Measurements from ENCODE around the gene TRAM1L1.

DNA sequence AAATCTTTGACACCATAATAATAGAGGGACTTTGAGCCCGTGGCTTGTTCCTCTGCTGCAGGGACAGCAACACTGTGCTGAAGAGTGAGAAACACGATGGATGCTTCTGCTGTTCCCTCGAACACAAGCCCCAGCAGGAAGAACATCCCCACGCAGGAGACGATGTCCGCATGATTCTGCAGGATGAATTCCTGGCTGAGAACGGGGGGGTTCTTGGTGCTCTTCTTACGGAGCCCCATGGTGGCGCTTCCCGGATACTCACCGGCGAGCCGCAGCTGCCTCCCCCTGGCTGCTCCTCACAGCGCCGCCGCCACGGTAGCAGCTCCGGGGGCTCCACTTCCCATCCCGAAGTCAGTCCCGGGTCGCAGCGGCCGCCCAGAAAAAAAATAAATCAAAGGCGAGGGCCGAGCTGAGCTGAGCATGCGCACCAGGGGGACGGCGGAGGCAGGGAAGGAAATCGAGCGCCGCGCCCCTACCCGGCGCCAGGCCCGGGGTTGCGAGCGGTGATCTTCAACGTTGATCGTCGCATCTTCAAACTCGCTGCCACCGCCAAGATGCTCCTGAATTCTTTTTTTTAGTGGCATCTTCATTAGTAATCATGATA, at the start of gene TRAM1L1:
TRAM1L1 (minus strand) TSS at position 422 of the 604 bp plus-strand sequence.
- PRO-cap = no peak

GRCh38 chr4:118281247-118282218, 71.3 kb downstream of the PRSS12 start:
- PRO-cap = no peak

DNA sequence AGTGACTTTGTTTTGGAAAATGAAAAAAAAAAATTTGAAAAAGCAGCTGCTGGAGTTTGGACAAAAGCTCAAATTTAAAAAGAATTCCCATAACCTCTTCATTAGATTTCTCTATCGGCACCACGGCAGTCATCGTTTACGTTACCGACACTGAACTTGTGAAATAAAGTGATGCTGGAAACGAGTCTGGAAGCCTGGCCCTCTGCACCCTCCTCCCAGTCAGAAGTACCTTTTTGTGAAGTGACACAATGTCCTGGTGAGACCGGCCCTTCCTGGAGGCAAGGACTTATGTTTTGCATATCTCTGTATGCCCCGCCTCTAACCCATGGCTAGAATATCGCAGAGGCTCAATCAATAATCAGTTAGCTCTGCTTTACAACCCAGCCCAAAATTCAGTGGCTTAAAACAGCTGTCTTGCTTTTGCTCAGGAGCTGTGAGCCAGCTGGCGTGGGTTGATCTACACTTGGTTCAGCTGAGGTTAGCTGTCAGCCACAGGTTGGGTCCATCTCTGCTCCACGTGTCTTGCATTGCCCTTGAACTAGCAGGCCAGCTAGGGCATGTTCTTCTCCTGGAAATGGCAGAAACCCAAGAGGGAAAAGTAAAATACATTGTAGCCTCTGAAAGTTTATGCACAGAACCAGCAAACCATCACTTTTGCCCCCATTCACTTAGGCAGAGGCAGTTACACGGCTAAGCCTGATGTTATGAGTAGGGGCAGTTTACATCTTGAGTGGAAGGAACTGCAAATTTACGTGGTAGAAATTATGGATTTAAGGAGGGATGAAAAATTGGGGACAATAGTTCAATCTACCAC, 98.8 kb upstream of the METTL14 start:
- PRO-cap = no peak

DNA sequence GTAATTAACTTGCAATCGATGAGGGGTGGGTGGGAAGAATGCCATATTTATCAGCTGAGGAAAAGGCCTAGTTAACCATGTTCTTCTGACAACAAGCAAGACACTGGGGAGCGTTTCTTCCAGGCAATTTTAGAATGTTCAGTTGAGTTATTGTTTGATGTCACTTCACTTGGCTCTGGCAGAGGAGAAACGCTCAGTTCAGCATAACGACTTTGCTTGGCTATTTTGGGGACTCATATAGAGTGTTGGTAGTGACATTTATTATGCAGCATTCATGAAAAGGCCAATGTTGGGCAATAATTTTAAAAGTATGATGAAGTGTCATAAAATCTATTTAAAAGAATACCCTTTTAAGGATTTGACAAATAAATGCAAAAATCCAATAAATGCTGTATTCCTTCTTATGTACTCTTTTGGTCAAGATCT, 688 bp downstream of the SYNPO2 start:
- PRO-cap = bidirectional peak, plus-strand start at position 168 of the sequence, minus-strand start at position 131 of the sequence

DNA sequence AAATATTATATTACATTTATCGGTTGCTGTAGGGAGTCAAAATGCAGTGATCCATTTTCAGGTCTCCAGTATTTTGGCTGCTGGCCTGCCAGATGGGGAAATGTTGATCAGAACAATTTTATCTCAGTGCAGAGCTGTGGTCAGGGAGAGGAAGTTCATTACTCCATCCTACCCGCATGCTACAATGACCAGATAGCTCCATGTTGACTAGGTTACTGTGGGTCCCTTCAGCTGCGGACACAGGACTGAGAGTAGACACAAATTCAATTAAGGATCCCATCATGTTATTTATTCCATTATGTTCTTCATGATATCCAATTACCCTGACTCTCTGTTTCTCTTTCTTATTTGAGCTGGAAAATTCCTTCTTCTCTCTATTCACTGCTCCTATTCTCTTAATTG, 16.3 kb downstream of the SYNPO2 start:
- PRO-cap = no peak

DNA sequence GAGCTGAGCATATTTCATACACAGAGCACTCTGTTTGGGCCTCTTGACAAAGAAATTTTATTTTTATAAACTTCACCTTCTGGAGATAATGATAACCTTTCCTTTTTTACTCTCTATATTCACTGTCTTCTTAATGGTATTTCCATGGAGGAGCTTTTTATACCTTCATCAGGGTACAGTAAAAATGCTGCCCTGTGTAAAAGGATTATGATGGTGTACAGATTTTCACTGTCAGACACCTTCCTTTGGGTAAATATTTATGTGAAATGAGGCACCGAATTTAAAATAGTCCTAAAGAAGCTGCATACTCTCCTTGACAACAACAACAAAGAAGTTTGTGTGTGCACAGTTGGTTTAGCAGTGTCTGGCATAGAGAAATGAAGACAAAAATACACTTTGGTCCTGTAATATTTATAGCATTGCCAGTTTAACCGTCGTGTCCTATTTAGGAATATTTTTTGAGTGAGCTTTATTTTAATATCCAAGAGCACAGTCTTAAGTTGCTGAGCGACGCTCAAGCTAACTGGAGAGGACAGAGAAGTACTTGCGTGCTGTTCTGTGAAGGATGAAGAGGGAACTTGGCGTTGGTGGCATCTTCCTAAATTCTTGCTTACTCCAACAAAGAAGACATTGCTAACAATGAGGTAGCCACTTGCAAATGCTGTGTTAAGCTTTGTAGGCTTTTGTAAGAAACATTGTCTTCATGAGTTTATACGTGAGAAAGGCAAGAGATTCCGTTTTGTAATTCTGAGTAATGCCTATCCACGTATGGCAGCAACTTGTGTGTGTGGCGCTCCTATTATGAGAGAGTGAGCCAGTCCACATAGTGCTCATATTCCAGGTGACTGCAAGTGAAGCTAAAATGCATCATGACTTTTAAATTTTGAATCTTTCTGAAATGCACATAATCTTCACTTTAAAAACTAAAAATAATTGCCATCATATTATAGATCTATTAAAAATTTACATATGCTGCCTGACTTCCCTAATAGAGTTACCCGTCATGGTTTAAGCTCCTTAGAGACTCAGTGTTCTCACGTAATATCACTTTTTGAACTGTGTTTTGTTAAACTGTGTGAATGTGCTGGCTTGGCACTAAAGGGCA, 50.5 kb downstream of the SYNPO2 start:
- PRO-cap = bidirectional peak, plus-strand start at position 526 of the sequence, minus-strand start at position 371 of the sequence

GRCh38 chr4:118993816-118994538, 105.3 kb downstream of the SYNPO2 start:
- PRO-cap = no peak

DNA sequence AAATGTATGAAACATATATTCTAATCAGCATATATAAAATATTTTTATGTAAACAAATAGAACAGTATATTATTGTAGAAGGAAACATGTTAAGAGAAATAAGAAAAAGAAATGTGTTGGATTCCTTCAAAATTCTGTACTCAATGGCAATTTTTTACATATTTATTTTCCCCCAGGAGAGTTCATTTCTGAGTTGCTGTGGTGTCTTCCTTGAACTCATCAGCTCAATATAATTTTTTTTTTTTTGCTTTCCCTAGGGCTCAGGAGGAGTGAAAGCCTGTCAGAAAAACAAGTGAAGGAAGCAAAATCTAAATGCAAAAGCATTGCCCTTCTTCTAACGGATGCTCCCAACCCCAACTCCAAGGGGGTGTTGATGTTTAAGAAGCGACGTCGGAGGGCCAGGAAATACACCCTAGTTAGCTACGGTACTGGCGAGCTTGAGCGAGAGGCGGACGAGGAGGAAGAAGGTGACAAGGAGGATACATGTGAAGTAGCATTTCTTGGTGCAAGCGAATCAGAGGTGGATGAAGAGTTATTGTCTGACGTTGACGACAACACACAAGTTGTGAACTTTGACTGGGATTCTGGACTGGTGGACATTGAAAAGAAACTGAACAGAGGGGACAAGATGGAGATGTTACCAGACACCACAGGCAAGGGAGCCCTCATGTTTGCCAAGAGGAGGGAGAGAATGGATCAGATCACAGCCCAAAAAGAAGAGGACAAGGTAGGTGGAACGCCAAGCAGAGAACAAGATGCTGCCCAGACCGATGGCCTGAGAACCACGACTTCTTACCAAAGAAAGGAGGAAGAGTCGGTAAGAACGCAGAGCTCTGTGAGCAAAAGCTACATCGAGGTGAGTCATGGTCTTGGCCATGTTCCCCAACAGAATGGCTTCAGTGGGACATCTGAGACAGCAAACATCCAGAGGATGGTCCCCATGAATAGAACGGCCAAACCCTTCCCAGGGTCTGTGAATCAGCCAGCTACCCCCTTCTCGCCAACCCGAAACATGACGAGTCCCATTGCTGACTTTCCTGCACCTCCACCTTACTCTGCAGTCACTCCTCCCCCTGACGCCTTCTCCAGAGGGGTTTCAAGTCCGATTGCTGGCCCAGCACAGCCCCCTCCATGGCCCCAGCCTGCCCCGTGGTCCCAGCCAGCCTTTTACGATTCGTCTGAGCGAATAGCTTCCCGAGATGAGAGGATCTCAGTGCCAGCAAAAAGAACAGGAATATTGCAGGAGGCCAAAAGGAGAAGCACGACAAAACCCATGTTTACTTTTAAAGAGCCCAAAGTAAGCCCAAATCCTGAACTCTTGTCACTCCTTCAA, 105.6 kb upstream of the MYOZ2 start:
- PRO-cap = bidirectional peak, plus-strand start at position 899 of the sequence, minus-strand start at position 794 of the sequence

DNA sequence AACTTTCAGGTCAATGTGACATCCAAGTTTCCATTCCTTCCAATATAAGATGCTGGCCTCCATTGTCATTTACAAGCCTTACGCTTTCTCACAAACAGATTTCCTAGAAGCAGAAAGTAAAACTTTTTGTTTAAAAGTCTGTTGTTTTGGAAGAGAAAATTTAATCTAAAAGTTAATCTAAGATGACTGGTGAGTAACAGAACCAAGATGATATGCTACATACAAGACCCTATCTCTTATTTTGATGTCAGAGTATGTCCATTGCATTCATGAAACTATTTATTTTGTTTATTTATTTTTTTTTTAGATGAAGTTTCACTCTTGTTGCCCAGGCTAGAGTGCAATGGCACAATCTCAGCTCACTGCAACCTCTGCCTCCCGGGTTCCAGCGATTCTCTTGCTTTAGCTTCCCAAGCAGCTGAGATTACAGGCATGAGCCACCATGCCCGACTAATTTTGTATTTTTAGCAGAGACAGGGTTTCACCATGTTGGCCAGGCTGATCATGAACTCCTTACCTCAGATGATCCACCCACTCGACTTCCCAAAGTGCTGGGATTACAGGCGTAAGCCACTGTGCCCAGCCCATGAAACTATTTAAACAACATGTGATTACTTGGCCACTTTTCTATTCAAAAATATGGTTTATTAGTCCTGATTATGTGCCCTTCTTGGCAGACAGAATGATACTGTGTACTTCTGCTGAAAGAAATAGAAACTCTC, 88.7 kb upstream of the MYOZ2 start:
- PRO-cap = no peak

- PRO-cap = no peak
Measured at GRCh38 chr4:119080815-119081499, 54.7 kb upstream of the MYOZ2 start.

GRCh38 chr4:119279405-119280209, 20.8 kb downstream of the C4orf3 start:
- PRO-cap = no peak

GRCh38 chr4:119322212-119322646, 291 bp upstream of the FABP2 start:
- PRO-cap = no peak

DNA sequence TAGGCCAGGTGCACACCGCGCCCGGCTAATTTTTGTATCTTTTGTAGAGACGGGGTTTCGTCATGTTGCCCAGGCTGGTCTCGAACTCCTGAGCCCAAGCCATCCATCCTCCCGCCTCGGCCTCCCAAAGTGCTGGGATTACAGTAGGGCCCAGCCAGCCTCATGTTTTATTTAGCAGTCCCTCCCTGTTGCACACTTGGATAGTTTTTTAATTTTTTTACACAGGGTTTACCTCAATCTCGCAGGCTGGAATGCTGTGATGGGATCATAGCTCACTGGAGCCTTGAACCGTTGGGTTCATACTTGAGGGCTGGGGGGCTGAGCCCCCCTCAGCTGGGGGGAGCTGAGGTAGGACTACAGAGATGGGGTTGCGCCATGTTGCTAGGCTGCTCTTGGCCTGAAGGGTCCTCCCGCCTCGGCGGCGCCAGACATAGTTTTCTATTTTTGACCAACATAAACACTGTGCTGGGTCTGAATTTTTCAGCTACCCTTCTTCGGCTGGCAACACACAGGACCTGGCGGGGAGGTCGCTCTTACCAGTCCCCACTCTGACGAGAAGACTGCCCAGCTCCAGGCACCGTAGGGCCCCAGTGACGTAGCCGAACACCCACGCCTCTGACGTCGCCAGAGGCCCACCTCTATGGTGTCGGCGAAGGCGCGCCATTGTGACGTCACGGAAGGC, 132.2 kb upstream of the FABP2 start:
- PRO-cap = bidirectional peak, plus-strand start outside the sequence, minus-strand start at position 589 of the sequence

DNA sequence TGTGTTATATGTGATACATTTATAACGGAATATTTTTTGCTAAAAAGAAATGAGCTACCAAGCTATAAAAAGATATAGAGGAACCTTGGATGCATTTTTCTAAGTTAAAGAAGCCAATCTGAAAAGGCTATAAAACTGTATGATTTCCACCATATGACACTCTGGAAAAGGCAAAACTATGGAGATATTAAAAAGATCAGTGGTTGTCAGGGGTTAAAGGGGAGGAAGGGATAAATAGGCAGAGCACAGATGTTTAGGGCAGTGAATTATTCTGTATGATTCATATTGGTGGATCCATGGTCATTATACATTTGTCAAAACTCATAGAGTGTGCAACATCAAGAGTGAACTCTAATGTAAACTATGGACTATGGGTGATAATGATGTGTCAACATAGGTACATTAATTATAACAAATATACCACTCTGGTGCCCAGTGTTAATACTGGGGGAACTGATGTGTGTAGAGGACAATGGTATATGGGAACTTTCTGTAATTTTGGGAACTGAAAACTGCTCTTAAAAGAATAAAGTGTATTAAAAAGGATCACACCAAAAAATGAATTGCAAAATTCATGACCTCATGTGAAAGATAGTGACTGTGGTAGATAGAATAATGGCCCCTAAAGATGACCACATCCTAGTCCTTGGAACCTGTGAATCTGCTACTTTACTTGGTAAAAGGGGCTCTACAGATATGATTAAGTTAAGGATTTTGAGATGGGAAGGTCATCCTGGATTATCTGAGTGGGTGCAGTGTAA, 146.6 kb downstream of the PDE5A start:
- PRO-cap = no peak

DNA sequence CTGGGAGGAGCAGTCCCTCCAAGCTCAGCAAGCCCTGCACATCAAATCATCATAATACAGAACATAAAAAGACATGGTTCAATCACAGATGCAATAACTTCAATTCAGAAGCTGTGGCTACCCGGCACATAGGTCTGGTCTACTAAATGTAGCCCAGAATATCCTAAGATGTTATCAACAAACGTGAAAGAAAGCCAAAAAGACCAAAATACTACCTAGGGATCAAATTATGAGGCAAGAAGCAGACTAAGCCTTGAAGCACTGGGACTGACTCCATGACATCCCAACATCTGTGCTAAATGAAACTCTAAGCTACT, 81.8 kb downstream of the MAD2L1 start:
- PRO-cap = no peak

DNA sequence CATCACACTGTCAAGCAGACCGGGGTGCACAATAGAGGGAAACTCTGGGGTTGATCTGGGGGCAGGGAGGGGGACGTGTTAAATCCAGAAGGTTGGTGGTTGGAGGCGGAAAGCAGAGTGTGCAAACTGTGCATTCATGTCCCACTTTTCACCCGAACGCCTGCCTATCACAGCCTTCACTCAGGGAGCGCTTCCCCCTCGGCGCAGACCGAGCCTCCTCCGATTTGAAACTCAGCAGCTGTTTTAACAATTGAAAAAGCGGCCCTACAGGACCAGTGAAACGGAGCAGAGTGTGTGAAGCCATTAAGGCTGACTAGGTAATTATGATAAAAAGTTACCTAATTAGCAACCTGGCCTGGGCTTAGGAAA, 625 bp upstream of the NDNF start:
- PRO-cap = no peak

DNA sequence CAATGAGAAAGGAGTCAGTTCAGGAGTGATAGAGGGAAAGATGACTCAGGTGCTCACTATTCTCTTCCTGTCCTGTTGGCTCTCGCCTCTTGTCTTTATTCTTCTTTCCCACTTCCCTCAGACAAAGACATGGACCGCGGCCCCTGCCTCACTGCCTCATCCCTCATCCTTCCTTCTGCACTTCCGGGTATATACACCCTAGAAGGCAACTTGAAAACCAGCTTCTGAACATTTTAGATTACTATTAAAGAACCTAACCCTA, 49.9 kb upstream of the TNIP3 start:
- PRO-cap = no peak

DNA sequence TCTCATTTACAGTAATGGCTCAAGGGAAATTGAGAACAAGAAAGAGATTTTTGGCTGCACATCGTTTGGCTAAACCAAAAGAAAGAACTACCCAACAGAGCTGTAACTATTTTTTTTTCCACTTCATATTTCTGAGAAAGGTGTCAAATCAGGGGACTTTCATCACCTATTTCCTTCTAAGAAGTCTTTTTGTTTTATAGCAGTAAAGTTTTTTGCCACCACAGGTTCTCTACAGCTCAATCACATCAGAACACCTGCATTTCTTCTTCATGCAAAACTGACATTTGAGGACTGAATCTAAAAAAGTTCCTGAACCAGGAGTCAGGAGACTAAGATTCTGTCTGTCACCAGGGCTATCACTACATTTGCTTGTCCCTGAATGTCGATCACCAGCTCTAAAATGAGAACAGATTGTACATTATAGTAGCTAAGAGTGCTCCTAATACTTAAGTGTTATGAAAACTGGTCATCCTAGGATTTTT, 57.6 kb upstream of the TNIP3 start:
- PRO-cap = no peak

GRCh38 chr4:121697036-121697567, 322 bp upstream of the ANXA5 start:
- PRO-cap = bidirectional peak, plus-strand start at chr4:121697198, minus-strand start at chr4:121696975

DNA sequence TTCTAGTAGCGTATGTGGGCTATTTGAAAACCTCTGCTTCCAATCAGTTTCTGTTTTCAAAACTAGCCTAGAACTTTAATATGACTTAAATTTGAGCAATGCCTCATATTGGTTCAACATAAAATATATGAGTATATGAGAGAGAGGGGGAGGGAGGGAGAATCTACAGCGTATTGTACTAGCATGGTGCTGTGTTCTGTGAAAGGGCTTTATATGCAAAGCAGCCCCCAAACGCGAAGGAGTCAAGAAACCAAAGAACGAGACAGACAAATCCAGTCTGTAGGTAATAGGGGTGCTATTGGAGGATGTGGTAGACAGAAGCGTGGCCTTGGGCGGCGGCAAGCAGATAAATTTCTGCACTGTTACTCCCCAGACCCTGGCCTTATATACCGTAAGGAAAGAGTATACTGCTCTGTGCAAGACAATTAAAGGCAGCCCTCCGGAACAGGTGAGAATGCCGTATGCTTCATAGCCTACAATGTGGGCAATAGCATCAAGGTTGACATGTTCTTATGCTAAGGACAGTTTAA, 853 bp upstream of the ANXA5 start:
- PRO-cap = no peak